NCI-H460 (cell line): ENCODE results near the genes ZBED4, CHKB and ARSA.

DNA sequence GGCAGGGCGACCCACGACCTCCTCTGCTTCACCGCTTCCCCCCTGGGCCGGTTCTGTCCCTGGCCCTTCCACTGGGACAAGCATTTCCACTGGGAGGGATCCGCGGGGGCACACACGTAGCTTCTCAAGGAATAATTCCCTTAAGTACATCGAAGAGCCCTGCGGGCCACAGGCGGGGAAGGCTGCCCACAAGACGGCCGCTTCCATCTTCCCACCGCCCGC, 1.4 kb downstream of the BRD1 start:
RAMPAGE:
- cytosol, long total RNA, result no peak
- long total RNA, result no peak
- nucleus, long total RNA, result no peak

RAMPAGE:
- cytosol, long total RNA, result no peak
- long total RNA, result no peak
- nucleus, long total RNA, result no peak
Observed at GRCh38 chr22:49853741-49854857, at the start of gene ZBED4. Gene ZBED4 (plus strand): TSS chr22:49853844.

DNA sequence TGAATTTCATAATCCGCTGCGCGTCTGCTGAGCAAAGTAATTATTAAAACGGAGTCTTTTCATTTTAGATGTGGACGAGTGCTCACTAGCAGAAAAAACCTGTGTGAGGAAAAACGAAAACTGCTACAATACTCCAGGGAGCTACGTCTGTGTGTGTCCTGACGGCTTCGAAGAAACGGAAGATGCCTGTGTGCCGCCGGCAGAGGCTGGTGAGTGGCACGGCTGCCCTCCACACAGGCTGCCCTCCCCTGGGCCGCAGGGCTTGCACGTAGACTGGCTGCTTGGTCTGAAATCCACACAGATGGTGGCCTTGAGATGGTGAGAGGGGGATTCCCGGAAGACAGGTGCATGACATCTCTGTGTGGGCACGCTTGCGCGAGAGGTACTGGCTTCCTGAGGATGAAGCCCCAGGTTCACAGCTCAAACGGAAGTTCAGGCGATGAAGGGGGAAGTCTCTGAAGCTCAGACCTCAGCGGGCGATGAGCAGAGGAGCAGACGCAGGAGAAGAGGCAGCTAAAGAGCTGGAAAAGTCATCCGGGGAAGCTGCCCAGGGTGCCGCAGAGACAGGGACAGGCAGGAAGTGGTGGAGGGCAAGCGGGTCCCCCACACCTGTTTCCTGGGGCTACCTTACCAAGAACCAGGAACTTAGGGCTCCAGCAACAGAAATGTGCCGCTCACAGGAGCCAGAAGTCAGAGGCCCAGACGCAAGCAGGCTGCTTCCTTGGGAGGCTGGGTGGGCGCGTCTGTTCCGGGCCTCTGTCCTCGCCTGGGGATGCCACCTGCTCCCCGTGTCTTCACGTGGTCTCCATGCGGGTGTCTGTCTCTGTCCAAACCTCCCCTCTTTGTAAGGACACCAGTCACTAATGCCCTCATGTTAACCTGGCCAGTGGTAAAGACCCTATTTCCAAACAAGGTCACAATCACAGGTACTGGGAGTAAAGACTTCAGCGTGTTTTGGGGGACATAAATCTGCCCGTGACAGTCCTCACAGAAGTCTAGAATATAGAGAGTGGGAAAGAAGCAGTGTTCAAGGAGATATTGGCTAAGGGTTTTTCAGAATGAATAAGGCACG, 7.3 kb downstream of the CRELD2 start:
RAMPAGE:
- cytosol, long total RNA, result no peak
- long total RNA, result no peak
- nucleus, long total RNA, result no peak

GRCh38 chr22:49935934-49936650, 17.7 kb downstream of the CRELD2 start:
RAMPAGE:
- cytosol, long total RNA, result no peak
- long total RNA, result no peak
- nucleus, long total RNA, result no peak

RAMPAGE:
- cytosol, long total RNA, result no peak
- long total RNA, result no peak
- nucleus, long total RNA, result no peak
Observed at GRCh38 chr22:49936651-49937622, 18.5 kb downstream of the CRELD2 start.

DNA sequence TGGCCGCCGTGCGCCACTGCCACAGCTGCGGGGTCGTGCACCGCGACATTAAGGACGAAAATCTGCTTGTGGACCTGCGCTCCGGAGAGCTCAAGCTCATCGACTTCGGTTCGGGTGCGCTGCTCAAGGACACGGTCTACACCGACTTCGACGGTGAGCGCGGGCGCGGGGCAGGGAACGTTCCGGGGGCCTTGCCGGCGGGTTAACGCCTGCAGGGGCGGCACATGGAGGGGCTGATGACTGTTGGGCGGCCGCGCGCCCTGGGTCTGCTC, 1.0 kb downstream of the PIM3 start:
RAMPAGE:
- cytosol, long total RNA, result no peak
- long total RNA, result no peak
- nucleus, long total RNA, result no peak

DNA sequence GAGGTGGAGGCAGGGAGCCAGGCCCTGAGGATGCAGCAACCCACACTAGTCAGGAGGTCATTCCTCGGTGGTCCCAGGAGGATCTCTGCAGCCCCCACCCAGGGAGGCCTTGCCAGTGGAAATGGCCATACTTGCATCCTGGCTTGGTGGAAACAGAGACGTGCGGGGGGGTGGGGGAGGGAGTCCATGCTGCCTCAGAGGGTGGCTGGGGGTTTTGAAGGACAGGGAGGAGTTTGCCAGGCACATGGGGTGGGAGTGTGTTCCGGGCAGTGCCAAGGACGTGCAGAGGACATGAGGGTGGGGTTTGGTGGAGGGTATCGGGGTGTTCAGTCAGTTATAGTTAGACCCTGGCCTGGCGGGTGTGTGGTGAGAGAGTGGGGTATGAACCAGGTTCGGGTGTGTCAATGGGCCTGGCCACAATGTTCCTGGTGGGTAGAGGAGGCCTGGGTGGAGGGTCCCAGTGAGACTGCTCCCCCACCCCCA, 3.8 kb downstream of the PIM3 start:
RAMPAGE:
- cytosol, long total RNA, result no peak
- long total RNA, result no peak
- nucleus, long total RNA, result no peak

DNA sequence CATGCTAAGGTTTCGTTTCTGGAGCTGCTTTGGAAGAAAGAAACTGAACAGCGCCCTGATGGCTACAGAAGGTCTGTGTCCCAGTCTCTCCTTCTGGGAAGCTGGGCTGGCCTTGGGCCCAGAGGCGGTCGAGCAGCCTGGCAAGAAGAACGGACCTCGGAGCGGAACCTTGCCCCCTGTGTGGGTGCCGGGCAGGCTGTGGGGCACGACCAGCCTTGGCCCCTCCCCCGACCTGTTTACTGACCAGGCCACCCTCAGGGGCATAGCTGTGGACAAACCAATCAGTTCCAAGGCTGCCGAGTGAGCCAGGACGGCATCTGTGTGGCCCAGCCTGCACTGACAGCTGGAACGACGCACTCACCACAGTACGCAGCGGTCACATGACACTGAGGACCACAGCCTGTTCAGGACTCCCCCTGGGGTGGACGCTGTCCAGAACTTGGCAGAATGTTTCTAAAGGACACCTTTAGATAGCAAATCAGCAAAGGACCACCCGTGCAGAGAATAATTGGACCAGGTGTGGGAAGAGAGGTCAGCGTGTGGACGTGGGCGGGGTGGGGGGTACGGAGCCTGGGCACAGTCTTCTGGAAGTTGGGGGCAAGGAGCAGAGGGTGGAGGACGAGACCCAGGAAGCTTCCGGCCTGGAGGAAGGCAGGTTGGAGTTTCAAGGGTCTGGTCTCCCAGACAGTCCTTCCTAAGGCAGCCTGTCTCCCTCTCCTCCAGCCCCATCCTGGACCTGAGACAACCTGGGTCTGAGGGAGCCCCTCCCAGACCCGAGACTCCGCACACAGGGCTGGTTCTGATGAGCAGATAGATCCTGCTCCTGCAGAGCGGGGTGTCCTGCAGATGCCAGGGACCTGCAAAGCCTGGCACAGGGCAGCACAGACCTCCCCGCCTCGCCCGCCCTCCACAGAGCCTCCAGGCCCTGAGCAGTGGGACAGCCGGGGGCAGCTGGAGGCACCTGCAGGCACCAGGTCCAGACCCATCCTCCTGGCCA, 7.4 kb downstream of the PIM3 start:
RAMPAGE:
- cytosol, long total RNA, result no peak
- long total RNA, result no peak
- nucleus, long total RNA, result no peak

DNA sequence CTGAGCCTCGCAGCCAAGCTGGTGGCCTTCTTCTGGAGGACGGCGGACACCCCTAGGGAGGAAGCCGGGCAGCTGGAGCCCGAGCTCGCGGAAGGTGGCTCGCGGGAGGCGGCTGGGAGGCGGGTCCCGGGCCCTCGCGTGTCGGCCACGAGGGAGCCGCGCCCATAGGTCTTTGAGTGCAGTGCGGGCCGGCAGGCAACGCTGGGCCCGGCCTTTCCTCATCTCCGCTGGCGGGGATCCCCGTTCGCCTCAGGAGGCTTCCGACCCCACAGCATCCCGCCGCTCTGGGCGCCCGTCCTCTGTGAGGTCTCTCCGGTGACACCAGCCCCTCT, 252 bp downstream of the MOV10L1 start:
RAMPAGE:
- cytosol, long total RNA, result no peak
- long total RNA, result no peak
- nucleus, long total RNA, result no peak

DNA sequence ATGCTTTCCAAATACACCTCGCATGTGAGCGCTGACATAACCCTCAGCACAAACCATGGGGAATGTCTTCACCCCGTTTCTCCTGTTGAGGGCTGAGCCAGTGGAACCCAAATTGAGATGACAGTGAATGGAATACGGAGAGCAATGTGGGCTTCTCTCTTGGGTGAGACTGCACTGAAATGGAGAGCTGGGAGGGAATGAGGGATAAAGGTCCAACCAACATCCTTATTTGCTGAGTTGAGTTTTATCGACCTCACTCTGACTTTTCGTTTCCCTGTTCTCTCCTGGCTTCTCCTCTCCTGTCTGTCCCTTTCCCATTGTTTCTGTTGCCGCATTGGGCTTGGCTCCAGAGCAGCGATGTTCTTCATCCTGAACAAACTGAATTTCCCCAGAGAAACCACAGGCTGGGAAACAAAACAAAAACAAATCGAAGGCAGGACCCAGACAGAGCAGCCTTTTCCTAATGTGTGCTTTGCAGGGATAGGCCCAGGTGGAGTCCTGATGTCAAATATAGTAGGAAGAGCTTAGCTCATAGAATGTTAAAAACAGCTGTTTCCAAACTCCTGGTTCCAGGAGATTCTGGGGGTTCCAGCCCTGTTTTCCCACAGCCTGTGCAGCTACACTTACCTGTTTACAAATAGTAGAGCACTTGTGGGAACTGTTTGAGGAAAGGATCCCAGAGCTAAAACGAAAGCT, 30.0 kb downstream of the MOV10L1 start:
RAMPAGE:
- cytosol, long total RNA, result no peak
- long total RNA, result no peak
- nucleus, long total RNA, result no peak

RAMPAGE:
- cytosol, long total RNA, result no peak
- long total RNA, result no peak
- nucleus, long total RNA, result no peak
Observed at GRCh38 chr22:50203084-50203782, 2.4 kb downstream of the SELENOO start.

RAMPAGE:
- cytosol, long total RNA, result no peak
- long total RNA, result no peak
- nucleus, long total RNA, result no peak
Observed at GRCh38 chr22:50256879-50257450, 4.5 kb downstream of the MAPK12 start.

RAMPAGE:
- cytosol, long total RNA, result no peak
- long total RNA, result no peak
- nucleus, long total RNA, result no peak
Observed at GRCh38 chr22:50285669-50285868, 15.4 kb upstream of the MAPK11 start.

RAMPAGE:
- cytosol, long total RNA, result no peak
- long total RNA, result no peak
- nucleus, long total RNA, result no peak
Observed at GRCh38 chr22:50408151-50408638, 65.1 kb downstream of the PPP6R2 start.

DNA sequence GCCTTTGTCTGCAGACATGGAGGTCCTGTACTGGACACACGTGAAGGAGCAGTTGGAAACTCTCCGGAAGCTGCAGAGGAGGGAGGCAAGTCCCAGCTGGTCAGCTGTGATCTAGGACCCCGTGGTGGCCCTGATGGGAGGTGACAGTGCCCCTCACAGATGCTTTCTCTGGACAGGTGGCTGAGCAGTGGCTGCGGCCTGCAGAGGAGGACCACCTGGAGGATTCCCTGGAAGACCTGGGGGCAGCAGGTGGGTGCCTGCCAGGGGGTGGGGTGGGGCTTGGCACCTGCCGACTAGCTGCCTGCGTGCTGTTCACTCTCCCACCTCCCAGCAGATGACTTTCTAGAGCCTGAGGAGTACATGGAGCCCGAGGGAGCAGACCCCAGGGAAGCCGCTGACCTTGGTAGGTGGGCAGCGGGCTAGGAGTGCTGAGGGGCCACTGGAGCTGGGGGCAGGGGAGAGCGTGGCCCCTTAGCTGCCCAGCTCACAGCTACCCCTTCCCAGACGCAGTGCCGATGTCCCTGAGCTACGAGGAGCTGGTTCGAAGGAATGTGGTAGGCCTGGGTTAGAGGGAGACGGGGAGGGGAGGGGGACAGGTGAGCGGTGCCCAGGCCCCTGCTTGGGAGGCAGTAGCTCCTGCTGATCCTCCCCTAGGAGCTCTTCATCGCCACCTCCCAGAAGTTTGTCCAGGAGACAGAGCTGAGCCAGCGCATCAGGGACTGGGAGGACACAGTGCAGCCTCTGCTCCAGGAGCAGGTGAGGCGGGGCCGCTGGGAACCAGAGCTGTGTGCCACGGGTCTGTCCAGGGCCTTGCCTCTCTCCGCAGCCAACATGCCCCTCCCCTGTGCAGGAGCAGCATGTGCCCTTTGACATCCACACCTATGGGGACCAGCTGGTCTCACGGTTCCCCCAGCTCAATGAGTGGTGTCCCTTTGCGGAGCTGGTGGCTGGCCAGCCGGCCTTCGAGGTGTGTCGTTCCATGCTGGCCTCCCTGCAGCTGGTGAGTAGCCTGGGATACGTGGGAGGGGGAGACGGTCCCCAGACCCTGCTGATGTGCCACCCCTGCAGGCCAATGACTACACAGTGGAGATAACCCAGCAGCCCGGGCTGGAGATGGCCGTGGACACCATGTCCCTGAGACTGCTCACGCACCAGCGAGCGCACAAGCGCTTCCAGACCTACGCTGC, 2.8 kb downstream of the SCO2 start:
RAMPAGE:
- cytosol, long total RNA, result no peak
- long total RNA, result no peak
- nucleus, long total RNA, result no peak

DNA sequence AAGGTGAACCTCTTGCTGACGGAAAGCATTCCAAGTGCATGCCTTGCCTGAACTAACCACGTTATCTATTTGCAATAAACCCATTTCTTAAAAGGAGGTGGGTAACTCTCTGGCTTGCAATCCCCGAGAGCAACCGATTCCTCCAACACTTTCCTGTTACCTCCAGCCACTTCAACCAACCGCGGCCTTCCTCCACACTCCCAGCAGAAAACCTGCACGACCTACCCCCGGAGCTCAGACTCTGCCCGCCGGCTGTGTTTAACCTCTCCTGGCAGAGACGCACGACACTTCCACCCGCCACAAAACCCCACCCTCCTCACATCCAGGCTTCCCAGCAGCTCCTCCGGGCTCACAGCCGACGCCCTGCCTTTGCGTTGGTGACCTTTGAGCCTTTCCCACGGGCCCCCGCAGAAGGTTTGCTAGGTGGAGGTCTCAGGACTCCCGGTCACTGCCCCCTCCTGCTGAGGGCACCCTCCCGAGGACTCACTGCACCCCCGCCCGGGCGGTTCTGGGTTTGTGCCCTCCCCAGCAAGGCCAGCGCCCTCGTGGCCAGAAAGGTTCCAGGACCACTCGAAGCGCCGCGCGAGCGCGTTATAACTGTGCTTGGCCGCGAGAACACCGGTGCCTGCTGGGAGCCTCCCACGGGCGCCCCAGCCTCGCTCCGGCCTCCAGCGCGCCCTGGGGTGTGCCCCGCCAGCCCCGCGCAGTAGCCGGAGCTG, 554 bp downstream of the SCO2 start:
RAMPAGE:
- cytosol, long total RNA, result no peak
- long total RNA, result no peak
- nucleus, long total RNA, result no peak

GRCh38 chr22:50527538-50528064, 2.2 kb upstream of the SCO2 start:
RAMPAGE:
- cytosol, long total RNA, result no peak
- long total RNA, result no peak
- nucleus, long total RNA, result no peak

RAMPAGE:
- cytosol, long total RNA, result no peak
- long total RNA, result no peak
- nucleus, long total RNA, result no peak
Observed at GRCh38 chr22:50581987-50583044, at the start of gene CHKB. Gene CHKB (minus strand): TSS chr22:50582849.

DNA sequence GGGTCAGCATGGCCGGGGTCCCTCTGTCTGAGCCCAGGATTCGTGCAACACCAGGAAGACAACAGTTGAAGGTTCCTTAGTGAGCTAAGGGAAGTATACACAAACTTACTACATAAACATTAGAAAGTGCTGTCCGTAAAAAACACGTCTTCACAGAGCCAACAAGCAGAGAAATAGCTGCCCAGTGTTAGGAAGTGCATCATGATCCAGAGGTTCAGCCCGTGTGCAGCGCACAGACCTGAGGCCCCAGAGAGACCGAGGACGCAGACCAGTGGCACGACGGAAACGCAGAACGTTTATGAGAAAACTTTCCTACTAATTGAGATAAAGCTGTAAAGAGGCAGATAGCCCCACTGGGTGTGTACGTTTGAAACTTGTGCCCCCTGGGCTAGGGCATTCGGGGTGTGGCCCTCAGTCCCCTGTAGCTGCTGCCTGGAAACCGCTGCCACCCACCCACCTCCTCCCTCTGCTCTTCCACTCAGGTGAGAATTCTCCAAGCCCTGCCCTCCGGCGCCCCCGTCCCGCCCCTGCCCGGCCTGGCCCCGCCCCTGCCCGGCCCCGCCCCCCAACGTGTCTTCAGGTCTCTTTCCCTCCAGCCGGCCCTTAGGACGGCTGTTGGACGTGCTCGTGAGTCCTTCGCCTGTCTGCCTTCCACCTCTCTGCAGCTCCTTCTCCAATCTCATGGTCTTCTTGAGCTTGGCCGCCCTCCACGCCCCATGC, 11.9 kb downstream of the MAPK8IP2 start:
RAMPAGE:
- cytosol, long total RNA, result no peak
- long total RNA, result no peak
- nucleus, long total RNA, result no peak

DNA sequence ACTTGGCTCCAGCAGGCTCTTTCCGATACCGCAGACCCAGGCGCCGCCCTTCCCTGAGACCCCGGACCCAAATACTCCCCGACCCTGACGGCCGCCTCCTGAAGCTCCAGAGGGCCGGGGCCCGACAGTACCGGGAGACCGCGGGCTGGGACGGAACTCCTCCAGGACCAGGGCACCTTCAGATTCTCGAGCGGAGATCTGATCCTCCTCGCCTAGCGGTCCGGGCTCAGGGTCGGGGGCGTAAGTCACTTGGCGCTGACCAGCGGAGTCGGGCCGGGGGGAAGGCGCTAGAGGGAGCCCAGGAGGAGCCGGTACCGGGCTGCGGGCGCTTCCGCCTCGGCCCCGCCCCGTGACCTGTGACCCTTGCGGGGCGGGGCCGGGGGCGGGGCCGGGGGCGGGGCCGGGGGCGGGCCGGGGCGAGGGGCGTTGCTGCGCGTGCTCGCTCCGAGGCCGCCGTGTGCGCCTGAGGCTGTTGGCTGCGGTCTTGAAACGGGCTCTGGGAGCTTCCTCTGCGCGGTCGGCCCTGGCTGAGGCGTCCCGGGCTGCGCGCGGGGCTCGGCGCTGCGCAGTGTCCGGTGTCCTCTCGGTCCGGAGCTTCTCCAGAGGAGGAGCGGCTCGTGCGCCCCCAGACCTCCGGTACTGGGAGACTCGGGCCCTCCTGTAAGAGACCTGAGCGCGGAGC, at the start of gene ARSA:
Gene ARSA (minus strand): TSS at position 338 of the 682 bp plus-strand sequence.
RAMPAGE:
- cytosol, long total RNA, result no peak
- long total RNA, result no peak
- nucleus, long total RNA, result start-site peak on the minus strand centred at position 329 of the sequence, 59 bp wide, 59 and 32 reads in 2 replicates